ENCODE data around the genes SLC25A23, CRB3 and SH2D3A.

GRCh38 chr19:6392833-6393039 lies 228 bp downstream of the GTF2F1 start:
- RRBS = 20% methylated on average over 1 of the region's 16 CpGs

DNA sequence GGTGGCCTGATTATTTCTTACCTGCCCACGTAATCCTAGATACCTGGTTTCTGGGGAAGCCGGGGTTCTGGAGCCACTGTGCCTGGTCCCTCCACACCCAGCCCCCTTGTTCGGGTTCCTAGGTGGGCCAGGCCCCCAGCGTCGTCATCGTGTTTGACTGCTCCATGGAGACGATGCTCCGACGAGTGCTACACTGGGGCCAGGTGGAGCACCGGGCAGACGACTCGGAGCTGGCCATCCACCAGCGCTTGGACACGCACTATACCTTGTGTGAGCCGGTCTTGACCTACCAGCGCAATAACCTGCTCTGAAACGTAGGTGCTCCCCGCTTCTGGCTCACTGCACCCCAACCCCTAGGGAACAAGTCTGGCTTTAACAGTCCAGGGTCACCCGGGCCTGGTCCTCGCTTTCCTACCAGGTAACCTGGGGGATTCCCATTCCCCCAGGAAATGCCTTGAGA lies 13.0 kb downstream of the KHSRP start:
- RRBS = 86% methylated on average over 6 of the region's 20 CpGs

DNA sequence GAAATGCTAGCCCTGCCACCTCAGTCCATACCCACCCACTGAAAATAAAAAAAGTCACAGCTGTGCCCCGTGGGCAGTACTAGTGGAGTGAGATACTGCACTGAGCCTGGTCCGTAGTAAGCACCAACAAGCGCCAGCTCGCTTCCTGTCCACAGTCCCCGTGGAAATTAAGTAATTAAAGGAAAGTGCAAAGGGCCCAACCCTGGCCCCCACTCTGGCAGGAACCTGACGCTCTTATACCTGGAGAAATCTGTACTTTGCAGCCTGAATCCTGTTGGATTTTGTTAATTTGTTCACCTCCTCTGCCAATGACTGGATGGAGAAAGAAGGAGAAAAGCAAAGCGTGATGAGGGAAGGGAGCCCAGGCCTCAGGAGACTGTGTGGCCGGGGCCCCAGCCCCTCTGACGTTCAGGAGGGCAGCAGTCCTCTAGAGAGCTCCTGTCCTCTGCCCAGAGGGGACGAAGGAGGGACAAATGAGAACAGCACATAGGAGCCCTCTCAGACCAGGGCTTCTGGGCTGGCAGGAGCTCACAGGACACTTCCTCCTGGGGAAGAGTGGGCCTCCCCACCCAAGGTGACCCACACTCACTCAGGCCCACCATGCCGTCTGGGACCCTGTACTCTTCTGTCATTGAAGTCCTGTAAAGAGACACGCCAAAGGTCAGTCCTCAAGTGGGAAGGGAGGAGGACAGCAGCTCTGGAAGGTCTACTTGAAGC lies 4.6 kb downstream of the KHSRP start:
- RRBS = no CpG with 5 or more reads among the region's 12 CpGs

DNA sequence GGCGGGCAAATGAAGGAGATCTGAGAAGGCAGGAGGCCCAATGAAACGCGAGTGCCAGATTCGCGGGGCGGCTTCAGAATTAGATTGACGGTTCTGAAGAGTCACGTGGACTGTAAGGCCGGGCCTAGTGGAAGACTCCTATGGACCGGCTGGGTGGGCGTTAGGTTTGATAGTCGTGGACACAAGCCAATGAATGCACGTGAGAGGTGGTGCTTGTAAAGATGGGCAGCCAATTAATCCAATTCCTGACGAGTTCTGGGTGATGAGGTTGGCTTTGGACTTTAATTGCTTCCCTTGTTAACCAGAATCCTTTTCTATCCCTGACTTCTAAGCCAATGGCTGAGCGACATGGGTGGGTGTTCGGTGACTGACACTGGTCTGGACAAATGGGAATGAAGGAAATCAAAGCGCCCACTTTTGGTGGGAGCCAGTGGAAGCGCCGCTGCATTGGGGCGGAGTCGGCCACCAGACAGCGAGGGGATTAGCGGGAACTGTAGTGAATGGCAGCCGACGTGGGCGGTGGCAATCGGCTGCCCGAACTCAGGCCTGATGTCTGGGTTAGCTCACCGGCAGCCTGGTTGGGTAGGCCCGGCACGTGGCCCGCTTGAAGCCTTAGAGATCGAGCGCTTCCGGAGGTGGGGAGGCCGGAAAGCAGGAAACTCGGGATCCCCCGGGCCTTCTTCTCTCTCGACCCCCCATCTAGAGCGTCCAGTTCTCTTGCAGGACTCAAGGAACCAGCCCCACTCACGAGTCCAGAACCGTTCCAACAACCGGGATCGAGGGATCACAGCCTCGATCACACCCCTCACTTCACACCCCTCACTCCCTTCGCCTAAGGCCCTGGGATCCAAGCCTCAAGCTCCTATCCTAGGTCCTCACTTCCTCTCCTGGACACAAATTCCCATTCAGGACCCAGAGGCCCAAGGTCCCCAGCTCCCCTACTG lies 699 bp upstream of the KHSRP start:
- RRBS = 35% methylated on average over 12 of the region's 46 CpGs

- RRBS = no CpG with 5 or more reads among the region's 8 CpGs
Measured at GRCh38 chr19:6441039-6441753, 7.6 kb upstream of the SLC25A41 start.

DNA sequence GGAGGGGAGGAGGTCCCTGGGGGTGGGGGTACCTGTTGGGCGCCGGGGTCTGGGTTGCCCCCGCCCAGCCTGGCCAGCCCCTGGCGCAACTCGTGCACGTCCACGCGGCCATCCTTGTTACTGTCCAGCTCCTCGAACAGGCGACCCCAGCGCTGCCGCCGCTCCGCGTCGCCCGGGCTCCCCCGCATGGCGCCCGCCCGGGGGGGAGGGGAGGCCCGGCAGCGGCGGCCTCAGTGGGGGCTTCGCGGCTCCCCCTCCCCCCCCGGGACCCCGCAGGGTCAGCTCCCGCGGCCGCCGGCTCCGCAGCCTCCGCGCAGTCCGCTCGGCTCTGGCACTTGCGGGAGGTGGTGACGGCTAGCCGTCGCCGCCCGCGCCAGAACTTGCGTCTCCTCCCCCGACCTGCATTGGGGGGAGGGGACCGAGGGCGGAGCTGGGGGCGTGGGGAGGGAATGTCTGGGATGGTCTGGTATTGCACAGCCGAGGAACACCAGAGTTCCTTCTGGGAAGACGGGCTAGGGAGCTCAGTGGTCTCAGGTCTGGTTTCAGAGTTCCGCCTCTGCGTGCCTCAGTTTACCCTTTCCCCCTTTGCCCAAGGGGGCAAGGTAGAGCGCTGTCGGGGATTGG lies at the start of gene SLC25A23:
TSS of gene SLC25A23 (minus strand) at position 352 of the 624 bp plus-strand sequence.
- RRBS = 1% methylated on average over 8 of the region's 55 CpGs

GRCh38 chr19:6463807-6465020 lies at the start of gene CRB3:
CRB3 (plus strand) TSS chr19:6464271.
- RRBS = 3% methylated on average over 22 of the region's 81 CpGs

- RRBS = no CpG with 5 or more reads among the region's 16 CpGs
Measured at GRCh38 chr19:6468152-6469000, 4.3 kb downstream of the CRB3 start.

- RRBS = 7% methylated on average over 5 of the region's 58 CpGs
Measured at GRCh38 chr19:6475960-6477140, 5.2 kb downstream of the DENND1C start.

- RRBS = no CpG with 5 or more reads among the region's 9 CpGs
Measured at GRCh38 chr19:6517810-6518532, 12.9 kb upstream of the TNFSF9 start.

DNA sequence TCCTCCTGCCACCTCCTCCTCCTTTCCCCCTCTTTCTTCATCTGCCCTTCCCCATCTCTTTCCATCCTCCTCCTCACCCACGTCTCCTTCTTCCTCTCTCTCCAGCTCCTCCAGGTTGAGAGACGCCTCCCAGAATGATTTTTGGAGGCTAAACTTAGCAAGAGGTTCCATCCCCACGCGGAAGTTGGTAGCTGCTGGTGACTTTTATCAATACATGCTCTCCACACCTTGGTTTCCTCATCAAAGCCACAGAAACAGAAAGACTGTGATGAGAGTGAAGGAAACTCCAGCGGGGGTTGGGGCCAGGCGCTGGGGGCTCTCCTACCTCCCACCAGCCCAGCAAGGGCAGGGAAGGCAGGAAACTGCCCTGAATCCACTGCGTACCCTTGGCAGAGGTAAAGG lies 15.1 kb downstream of the TNFSF14 start:
- RRBS = no CpG with 5 or more reads among the region's 7 CpGs

GRCh38 chr19:6685937-6686377 lies 16.0 kb upstream of the TNFSF14 start:
- RRBS = no CpG with 5 or more reads among the region's 9 CpGs

DNA sequence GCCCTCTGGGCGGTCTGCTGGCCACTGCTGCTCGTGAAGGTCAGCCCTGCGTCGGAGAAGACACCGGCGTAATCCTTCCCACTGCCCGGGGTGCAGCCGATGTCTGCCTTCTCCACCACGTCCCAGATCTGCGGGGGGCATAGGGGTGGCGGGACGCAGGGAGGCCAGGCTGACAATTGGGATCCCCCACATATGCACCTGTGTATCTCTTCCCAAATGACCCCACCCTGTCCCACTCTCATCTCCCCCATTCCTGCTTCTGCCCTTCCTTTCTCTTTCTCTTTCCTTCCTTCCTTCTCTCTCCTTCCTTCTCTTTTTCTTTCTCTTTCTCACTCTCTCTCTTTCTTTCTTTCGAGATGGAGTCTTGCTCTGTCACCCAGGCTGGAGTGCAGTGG lies 12.7 kb downstream of the C3 start:
- RRBS = 56% methylated on average over 5 of the region's 13 CpGs

- RRBS = no CpG with 5 or more reads among the region's 9 CpGs
Measured at GRCh38 chr19:6726055-6726501, 5.6 kb upstream of the C3 start.

- RRBS = 6% methylated on average over 6 of the region's 49 CpGs
Measured at GRCh38 chr19:6767327-6768322, at the start of gene SH2D3A. SH2D3A (minus strand) TSS chr19:6767435.

DNA sequence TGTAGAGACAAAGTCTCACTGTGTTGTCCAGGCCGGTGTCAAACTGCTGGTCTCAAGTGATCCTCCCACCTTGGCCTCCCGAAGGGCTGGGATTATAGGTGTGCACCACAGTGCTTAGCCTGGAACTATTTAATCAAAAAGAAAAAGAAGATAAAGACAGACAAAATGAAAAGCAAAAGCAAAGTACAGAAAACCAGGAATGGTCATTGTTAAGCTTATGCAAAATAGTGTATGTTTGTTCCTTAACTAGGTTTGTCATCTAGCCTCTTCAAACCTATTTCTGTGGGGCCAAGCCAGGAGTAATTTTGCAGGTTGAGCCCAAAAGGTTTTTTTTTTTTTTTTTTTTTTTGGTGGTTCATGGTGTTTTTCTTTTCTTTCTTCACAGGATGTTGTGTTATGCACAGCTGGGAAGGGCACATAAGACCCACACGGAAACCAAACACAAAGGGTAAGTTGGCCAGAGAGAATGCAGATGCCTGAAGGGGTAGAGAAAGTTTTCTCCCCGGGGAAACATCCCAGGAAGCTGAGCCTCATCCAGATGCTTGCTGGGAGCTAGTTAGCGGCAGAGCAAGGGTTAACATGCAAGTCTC lies 2.8 kb downstream of the ADGRE1 start:
- RRBS = no CpG with 5 or more reads among the region's 5 CpGs

GRCh38 chr19:6997679-6998125 lies 23.5 kb downstream of the MBD3L2B start:
- RRBS = no CpG with 5 or more reads among the region's 7 CpGs

- RRBS = no CpG with 5 or more reads among the region's 32 CpGs
Measured at GRCh38 chr19:7116714-7117615, 47.5 kb downstream of the ZNF557 start.

DNA sequence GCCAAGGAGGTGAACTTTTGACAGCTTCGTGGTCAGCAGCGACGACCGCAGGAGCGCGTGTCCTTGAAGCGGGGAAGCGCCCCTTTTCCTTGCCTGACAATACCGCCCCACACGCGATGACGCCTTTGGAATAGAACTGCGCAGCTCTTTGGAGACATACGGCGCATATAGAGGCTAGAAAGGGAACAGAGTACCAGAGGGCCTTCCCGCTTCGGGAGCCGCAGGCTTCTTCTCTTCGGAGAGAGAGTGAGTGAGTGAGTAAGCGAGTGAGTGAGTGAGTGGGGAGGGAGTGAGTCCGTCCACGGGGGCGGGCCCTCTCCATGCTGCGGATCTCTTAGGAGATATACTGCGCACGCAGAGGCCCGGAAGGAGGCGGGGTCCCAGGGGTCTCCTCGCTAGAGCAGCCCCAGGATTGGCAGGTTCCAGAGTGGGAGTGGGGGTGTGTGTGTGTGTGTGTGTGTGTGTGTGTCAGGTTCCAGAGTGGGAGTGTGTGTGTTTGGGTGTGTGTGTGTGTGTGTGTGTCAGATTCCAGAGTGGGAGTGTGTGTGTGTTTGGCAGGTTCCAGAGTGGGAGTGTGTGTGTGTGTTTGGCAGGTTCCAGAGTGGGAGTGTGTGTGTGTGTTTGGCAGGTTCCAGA lies 97.0 kb downstream of the INSR start:
- RRBS = no CpG with 5 or more reads among the region's 29 CpGs

GRCh38 chr19:7211453-7212056 lies 82.7 kb downstream of the INSR start:
- RRBS = no CpG with 5 or more reads among the region's 17 CpGs

All from iris pigment epithelial cell (primary cell).